ENCODE results near the genes TSTD1 and NR1I3.

DNA sequence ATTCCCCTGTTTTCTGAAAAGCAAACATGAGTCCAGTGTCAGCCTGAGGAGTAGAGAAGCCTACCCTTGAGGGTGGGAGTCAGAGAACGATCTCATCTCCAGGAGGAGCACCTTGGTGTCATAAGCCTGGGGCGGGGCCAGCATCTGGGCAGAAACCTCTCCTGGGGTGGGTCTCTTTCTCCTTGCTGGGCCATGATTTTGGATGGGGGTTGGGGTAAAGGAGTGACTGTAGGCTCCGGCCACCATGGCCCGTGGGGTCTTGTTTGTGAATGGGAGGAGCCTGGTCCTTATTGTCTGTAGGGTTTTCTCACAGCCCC is 5.9 kb downstream of the VANGL2 start:
- PRO-cap: no peak

DNA sequence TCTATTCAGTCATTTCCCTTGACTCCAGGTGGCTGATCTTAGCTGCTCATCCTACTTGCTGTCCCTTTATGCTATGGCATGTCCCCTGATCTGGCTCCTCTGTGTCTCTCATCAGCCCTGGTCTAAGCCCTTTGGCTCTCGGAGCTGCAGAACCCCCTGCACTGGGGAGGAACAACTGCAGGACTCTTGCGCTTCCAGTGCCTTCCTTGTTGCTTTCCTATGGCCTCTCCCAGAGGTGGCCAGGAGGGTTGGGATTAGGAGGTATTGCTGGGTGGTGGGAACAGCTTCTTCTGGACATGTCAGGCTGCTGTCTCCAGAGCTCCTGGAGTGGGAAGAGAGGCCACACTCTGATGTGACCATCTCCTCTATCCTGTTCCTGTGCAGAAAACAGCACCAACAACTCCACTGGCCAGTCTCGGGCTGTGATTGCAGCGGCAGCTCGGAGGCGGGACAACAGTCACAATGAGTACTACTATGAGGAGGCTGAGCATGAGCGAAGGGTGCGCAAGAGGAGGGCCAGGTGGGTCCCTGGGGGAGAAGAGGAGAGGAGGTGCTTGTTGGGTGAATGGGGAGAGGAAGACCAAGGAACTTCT is 20.4 kb downstream of the VANGL2 start:
- PRO-cap: no peak

GRCh38 chr1:160488002-160489080 is 34.7 kb downstream of the SLAMF6 start:
- PRO-cap: no peak

- PRO-cap: no peak
Observed at GRCh38 chr1:160540621-160541131, 17.6 kb upstream of the SLAMF6 start.

DNA sequence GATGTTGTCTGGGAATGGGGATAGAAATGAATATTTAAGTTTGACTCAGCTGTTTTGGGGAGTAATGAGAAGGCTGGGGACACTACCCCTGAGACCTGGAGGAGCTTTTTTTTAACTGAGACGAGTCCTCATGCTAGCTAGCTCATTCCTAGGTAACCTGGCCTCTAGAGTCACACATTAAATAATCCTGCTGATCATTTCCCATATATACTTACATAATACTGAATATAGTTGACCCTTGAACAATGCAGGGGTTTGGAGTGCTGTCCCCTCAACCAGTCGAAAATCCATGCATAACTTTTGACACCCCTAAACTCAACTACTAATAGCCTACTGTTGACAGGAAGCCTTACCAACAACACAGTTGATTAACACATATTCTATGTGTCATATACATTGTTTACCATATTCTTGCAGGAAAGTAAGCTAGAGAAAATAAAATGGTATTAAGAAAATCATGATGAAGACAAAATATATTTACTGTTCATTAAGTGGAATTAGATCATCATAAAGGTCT is 1.3 kb upstream of the CD84 start:
- PRO-cap: no peak

- PRO-cap: no peak
Observed at GRCh38 chr1:160641312-160641934, 5.4 kb downstream of the SLAMF1 start.

DNA sequence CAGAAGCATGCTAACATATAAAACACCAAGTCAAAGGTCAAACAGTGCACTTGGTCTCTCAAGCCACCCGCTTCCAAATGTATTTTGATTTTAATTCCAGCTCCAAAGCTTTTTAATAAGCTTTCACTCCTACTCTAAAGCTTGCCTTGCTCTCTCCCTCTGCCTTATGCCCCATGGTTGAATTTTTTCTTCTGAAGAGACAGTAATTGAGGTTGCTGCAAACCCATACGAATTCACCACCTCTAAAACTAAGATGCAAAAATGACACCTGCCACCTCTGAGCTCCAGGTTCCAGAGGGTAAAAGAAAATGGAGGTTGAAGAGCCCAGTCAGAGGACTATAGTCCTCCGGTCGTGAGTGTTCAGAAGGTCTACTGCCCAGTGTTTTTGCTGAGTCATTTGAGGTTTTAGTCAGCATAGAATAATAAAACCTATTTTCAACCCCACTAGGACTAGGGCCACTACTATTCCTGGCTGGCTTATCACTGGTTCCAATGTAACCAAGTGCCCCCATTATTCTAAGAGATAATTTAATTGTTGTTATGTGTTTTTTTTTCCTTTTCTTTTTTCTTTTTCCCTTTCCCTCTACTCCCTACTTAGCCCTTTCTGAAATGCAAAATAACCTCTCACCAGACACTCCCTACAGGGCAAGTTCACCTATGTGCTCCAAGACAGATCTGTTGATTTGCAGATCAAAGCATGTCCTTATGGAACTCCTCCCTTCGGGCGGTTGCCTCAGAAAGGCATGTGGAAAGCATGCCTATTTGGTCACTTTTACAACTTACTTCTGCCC is 12.9 kb upstream of the SLAMF7 start:
- PRO-cap: unidirectional peak, plus-strand start at position 331 of the sequence

DNA sequence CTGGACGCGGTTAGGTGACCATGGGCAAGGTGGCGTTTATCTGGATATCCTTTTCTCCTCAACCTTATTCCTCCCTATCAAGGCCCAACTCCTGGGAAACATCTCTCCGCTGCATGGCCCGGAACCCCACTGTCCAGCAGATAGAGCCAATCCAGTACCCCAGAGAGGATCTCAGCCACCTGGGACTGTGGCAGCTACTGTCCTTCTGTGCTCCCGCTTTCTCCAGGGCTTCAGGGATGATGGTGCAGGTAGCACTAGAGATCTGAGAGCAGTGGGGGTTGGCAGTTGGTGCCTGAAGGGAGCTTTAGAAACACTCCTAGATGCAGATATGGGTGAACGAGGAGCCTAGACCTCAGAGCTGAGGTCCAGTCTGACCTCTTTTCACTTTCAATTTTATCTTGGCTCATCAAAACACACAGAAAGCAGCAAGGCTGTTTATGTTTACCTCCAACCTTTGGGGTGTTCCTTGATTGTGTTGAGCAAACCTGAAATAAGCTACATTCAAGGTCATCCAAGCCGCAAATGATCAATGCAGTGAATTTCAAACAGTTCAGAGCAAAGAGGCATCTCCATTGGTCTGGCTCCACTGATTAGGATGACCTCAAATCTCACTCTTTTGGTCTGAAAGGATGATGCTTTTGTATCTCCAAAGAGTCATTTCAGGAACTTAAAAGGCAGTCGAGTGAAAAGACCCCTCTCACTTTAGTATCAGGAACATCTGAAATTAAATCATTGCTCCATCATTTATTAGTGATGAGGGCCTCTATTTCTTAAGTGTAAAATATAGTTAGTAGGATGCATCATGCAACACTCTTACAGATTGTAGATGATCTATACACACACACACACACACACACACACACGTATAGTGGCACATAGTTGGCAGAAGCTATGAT is 1.3 kb downstream of the LY9 start:
- PRO-cap: no peak

DNA sequence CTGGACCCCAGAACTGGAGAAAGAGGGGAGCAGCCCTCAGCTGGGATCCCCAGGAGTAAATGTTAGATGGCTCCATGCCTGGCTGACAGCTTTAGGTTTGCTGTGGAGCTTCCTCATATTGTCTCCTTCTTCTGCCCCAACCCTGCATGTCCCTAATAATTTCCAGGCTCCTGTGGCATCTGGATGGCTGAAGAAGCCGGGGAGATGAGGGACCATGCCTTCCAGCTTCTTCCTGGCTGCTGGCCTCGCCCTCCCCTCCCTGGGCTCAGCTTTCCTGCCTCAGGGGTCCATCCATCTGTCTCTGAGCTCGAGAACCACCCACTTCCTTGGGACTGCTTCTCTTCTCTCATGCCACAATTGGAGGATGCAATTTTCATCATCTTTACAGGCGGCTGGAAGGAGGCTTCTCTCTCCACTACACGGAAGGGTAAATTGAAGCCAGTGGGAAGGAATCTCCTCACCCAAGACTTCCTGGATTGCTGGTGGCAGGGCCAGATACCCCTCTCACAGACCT is 705 bp downstream of the CD244 start:
- PRO-cap: no peak

- PRO-cap: no peak
Observed at GRCh38 chr1:161011922-161012516, 8.9 kb downstream of the F11R start.

GRCh38 chr1:161038167-161039189 is at the start of gene TSTD1:
TSS of gene TSTD1 (minus strand) at chr1:161038964.
- PRO-cap: bidirectional peak, plus-strand start at chr1:161038367, minus-strand start at chr1:161038357; bidirectional peak, plus-strand start at chr1:161039072, minus-strand start at chr1:161038920

DNA sequence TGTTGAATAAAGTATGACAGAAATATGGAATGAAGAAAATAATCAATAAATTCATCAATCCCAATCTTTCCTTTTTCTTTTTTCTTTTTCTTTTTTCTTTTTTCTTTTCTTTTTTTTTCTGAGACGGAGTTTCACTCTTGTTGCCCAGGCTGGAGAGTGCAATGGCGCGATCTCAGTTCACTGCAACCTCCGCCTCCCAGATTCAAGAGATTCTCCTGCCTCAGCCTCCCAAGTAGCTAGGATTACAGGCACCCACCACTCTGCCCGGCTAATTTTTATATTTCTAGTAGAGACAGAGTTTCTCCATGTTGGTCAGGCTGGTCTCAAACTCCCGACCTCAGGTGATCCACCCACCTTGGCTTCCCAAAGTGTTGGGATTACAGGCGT is 4.2 kb downstream of the ARHGAP30 start:
- PRO-cap: no peak

GRCh38 chr1:161190835-161191226 is 8.0 kb downstream of the ADAMTS4 start:
- PRO-cap: unidirectional peak, plus-strand start at chr1:161191083

DNA sequence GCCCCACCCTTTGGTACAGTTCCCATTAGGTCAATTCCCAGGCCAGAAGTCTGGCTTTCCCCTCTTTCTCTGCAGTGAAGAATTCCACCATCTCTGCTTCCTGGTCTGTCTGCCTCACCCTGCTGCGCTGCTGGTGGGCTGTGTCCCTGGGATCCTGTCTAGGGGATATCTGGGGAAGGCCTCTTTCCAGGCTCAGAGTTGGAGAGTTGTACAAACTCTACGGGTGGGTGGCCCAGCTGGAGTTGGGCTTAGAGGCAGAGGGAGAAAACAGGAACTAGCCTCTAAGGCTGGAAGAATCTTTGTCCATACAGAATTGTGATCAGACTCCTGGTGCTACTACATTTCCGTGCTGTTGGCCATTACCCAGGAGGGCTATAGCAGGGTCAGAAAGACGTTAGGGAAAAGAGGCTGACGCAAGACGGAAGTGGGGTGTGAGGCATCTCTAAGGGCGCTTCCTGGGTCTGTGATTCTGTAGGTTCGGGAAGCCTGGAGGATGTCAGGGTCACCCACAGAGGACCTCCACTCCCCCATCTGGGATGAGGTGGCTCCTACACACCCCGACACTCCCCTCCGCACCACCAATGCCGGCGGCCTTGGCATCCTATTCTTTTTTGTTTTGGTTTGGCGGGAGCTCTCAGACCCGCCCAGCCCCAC is 839 bp upstream of the NDUFS2 start:
- PRO-cap: no peak

DNA sequence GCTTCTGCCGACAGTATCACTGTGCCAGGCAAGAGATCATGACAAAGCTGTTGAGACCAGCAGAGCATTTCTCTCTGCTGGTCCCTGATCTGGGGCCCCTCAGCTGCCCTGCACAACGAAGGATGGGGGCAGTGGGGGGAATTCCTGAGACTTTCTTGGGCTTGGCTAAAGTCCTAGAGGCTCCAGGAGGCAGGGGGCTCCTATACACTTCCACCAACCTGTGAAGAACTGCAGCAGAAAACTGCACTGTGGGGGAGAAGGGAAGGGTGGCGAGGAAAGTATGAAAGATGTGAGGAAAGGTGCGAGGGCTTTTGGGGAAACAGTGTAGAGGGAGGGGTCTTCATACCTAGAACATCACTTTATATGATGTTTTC is 4.7 kb downstream of the NR1I3 start:
- PRO-cap: no peak

DNA sequence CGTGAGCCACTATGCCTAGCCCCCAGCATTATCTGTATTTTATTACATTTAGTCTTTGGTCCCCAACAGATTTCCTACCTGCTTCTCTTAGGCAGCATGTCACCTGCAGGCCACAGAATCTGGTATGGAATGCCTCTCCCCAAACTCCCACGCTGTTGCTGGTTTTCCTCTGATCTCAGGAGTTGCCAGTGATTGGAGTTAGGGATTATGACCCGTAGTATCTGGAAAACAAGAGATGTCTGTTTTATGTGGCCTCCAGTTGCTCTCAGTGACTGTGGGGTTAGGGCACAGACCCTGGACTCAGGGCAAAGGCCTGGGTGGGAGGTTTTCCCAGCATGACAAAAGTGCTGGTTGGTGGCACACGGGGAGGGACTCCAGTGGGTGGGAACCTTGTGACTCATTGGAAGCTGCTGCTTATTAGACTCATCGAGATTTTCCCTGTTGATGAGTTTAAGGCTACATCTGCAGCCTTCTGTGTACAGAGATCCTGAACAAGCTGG is at the start of gene NR1I3:
Gene NR1I3, minus strand, starts transcription at position 241 of the 500 bp plus-strand sequence.
- PRO-cap: no peak

DNA sequence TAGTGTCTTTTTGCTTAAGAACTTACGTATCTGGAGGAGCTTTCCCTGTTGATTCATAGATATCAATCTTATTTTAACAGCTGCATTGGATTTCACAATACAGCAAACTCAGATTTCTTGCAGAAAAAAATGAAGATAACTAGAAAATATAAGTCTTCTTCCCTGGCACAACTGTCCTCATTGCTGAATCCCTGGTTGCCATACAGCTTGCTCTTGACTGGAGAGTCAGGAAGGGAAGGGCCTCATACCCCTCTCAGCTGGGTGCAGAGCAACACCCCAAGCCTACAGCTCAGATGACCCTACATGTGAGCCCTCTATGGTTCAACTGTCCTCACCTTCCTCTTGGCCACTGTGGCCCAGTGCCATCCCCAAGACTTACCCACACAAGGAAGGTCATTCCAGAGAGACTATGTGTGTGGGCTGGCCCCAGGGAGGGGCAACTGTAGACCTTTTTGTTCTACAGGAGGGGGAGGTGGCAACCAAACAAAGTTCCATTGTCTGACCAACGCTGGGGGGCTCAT is 1.7 kb downstream of the MPZ start:
- PRO-cap: no peak

DNA sequence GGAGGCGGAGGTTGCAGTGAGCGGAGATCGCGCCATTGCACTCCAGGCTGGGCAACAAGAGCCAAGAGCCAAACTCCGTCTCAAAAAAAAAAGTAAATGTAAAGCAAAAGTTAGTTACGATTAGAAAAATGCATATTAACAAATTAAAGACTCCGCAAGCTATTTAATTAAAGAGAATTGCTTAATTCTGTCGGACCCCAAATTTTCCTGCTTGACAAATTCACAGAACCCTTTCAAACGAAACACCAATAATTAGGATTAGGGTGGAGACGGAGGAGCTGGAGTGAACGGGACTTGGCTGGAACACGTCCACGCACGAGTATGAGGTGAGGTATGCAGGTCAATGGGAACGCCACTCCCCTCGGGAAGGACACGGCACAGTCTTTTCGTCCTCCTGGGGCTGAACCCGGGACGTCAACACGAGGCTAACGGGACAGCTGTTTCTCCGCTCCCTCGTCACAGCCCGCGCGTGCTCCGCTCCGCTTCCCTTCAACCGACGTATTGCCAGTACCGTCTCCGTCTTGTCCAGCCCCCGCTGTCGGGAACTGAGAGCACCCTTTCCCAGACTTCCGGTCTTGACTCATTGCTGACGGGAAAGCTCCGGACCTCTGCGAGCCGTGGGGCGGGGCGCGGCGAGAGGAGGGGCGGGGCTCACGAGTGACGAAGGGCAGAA is 21.9 kb upstream of the CFAP126 start:
- PRO-cap: bidirectional peak, plus-strand start outside the sequence, minus-strand start at position 503 of the sequence

DNA sequence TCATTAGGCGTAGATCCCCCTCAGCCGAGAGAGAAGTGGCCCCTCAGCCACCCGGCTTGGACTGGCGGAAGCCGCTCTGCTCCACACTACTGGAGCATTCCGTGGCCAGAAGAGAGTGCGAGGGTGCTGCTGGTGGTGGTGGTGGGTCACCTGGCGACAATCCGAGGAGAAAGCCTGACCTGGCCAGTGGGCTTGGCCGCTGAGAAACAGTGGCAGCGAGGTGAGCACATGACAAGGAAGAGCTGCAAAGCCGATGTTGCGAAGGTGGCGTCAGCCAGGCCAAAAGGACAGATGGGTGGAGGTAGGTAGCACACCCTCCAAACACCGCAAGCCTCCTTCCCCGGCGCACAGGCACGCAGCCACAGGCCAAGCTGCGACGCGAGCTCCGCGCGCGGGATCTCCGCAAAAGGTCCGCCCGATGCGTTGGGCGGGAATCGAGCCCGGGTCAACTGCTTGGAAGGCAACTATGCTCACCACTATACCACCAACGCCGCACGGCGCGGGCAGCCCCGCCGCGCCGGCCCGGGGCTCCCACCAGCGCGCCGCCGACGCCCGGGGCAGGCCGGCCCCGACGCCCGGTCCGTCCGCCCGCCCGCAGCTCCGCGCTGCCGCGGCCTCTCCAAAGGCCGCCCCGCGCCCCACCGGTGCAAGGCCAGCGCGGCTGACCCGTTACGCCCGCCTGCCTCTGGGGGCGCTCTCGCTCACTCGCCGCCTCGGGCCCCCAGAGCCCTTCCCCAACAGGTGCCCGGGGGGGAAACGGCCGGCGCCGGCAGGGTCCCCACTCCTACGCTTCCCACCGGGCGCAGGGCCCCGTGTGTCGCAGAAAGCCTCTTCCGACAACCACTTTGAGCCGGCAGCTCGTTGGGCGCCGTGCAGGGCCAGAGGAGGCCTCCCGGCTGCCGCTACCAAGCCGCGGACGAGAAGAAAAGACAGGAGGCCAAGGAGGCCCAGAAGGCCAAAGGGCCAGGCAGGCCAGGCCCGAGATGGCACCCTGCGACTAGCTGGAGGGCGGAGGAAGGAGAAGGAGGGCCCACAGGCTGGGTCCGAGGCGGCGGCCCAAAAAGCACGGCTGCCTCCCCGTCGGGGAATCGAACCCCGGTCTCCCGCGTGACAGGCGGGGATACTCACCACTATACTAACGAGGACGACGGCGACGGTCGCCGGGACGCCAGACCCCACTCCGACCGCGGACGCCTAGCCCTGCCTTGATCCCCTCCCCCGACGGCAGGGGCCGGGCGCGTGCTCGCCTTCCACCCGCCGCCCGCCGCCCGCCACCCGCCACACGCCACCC is 65.1 kb upstream of the FCGR2A start:
- PRO-cap: bidirectional peak, plus-strand start at position 740 of the sequence, minus-strand start at position 496 of the sequence

DNA sequence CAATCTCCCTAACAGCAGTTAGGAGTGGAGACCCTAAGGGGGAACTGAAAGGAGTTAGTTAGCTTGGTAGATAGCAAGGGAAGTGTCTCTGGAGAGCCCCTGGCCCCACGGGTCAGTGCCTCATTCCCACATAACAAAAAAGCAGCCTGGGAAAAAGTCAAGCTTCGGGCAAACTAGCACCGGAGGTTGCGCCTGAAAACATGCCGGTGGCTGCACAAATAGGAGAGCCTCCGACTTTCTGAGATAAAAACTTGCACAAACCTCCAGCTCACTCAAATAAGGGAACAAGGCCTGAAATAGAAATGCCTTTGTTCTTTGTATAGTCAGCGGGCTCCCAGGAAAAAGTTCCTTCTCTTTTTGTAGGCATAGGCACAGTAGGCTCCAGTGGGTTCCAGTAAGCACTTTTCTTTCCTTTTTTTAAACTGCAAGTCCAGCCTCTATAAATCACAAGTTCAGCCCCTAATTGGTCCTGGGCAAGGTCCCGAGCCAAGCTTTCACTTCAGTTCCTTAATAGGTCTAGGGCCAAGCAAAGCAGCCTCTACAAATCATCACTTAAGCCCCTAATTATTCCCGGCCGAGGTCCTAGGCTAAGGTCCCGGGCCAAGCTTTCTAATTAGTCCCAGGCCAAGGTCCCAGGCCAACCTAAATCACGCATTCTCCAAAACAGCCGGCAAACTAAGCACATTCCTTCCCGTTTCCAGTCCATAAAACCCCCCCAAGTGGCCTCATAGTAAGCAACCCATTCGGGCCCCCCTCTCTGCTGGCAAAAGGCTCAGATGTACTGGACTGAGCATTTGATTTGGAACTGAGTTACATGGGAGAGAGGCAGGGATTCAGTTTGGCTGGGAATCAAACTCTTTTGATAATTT is 8.5 kb downstream of the HSPA6 start:
- PRO-cap: no peak